Measurements from ENCODE around the gene ADAP2.

GRCh38 chr17:29667396-29667979 is 44.8 kb upstream of the CORO6 start:
- RRBS, result no CpG with 5 or more reads among the region's 7 CpGs

GRCh38 chr17:29752626-29753213 is 130.0 kb upstream of the CORO6 start:
- RRBS, result no CpG with 5 or more reads among the region's 4 CpGs

GRCh38 chr17:30184441-30185759 is 50.6 kb downstream of the SLC6A4 start:
- RRBS, result no CpG with 5 or more reads among the region's 16 CpGs

GRCh38 chr17:30222709-30223295 is 12.7 kb downstream of the SLC6A4 start:
- RRBS, result no CpG with 5 or more reads among the region's 14 CpGs

GRCh38 chr17:30238278-30238776 is 2.8 kb upstream of the SLC6A4 start:
- RRBS, result 42% methylated on average over 4 of the region's 20 CpGs

DNA sequence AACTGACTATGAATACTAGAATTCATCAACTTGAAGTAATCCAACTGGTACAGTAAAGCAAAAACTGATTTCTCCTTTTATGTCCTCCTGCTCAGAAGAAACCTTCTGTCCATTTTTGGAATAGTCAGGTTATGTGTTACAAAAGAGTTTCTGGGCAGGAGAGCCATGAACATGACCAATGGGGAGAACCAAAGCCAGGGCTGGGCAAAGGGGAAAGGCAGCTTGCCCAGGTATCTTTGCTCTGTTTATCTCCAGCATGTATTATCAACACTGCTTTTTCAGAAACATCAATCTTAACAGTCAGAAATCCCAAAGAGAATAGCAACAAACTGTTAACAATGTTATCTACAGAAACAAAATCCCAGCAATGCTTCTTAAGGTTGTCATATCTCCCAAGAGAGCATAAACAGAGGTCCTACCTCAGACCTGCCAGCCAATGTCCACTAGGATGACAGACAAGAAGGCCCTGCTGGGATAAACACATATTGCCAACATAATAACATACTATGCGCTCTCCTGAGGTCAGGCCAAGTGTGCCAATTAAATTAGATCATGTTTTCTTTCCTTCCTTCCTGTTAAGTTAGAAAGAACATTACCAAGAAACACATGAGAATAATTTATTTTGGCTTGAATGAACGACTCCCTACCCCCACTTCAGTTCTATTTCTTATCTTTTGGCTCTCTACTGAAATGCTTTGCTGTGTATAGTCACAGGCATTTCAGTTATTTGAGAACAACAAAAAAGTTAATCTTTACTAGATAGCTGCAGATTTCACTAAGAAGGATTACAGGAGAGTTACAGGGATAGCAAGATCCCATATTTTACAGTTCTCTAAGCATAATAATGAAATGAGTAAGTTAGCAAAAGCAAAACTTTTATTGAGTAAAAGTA is 27.9 kb downstream of the BLMH start:
- RRBS, result no CpG with 5 or more reads among the region's 2 CpGs

DNA sequence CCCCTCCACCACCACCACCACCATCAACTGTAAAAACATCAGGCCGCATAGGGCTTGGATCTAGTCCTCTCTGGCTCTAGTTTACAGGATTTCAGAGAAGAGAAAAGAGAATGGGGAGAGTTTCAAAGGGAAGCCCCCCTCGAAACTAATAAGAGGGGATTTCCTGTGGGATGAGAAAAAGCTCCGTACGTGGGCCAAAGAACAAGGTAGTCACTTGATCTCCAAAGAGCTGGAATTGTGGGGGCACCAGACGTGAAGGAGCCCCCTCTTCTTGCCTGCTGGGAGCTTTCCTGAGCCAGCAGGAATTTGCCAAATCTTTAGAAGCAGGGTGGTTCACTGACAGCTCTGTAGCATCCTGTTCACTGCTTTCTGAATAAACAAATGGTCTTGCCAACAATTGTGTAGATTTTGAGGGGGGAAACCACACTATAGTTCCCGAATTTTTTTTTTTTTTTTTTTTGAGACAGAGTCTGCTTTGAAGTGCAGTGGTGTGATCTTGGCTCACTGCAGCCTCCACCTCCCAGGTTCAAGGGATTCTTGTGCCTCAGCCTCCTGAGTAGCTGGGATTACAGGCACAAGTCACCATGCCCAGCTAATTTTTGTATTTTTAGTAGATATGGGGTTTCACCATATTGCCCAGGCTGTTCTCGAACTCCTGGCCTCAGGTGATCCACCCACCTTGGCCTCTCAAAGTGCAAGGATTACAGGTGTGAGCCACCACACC is 7.1 kb upstream of the TMIGD1 start:
- RRBS, result no CpG with 5 or more reads among the region's 7 CpGs

- RRBS, result no CpG with 5 or more reads among the region's 5 CpGs
These were observed 11.8 kb upstream of the TMIGD1 start for GRCh38 chr17:30345487-30346190.

GRCh38 chr17:30379237-30379997 is 690 bp downstream of the CPD start:
- RRBS, result 2% methylated on average over 44 of the region's 76 CpGs

GRCh38 chr17:30420580-30421279 is 42.0 kb downstream of the CPD start:
- RRBS, result no CpG with 5 or more reads among the region's 2 CpGs

DNA sequence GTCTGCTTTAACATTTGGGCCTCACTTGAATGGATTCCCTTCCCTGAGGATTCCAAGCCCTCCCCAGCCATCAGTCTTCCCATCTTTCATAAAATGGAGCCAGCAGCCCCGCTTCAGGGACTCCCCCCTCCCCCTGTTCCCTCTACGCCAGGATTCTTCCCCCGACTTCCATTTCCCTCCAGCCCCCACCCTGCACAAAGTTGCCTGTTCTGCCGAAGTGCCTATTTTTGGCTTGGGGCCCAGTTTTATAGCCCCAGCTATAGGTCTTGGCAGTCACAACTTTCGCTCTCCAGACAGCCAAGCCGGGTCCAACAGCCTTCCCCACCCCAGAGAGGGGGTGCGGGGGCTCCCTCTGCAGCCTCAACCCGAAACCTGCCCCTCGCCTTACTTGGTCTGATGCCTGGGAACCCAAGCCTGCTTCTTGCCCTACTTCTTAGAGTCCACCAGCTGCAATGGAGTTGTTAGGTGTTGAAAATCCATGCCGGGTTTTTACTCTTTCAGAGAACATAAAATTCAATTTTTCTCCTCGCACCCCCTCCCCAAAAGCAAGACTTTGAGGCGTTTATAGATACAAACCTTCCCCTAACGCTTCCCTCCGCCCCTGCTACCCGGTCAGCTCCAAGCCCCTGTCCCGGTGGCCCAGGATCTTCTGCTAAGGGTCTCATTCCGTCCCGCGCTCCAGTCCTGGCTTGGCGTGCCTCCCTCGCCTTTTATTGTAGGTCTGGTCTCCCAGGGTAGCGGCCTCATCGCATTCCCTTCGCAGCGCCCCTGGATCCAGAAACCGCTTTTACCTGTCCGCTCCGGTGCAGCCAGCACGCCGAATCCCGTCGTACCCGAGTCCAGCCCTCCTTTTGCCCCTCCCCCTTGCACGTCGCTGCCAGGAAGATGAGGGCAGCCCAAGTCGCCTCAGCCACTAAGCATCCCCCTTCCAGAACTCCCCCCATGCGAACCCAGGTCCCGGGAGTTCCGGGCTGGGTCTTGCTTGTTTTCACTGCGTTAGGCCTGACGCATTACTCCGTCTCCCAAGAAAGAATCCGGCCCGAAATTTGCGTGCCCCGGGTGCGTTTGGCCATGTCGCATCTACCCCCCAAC is 116.6 kb downstream of the CRLF3 start:
- RRBS, result under 1% methylated on average over 2 of the region's 48 CpGs

DNA sequence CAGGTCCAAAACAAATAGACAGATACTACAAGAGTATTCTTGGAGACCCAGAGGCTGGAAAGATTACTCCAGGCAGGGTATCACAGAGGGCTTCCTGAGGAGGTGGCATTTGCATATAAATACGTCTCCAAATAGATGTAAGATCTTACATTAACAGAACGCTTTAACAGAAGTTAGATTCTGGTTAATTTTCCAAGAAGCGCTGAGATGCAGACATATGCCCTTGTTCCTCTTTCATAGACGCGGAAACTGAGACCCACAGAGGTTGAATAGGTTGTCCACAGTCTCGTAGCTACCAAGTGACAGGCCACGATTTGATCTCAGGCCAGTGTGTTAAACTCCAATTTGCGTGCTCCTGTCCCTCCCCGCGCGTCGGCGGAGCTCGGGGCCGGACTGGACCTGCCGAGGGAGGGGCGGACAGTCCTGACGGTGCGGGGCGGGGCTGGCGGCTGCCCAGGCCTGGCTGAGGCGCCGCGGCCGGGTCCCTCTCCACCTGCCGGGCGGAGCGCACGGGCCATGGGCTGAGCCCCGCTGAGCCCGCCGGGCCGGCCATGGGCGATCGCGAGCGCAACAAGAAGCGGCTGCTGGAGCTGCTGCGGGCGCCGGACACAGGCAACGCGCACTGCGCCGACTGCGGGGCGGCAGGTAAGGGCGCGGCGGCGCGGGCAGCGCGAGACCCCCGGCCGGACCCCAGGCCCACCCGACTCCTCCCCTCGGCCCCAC is at the start of gene ADAP2:
TSS of gene ADAP2 (plus strand) at position 482 of the 723 bp plus-strand sequence.
- RRBS, result 1% methylated on average over 40 of the region's 58 CpGs

DNA sequence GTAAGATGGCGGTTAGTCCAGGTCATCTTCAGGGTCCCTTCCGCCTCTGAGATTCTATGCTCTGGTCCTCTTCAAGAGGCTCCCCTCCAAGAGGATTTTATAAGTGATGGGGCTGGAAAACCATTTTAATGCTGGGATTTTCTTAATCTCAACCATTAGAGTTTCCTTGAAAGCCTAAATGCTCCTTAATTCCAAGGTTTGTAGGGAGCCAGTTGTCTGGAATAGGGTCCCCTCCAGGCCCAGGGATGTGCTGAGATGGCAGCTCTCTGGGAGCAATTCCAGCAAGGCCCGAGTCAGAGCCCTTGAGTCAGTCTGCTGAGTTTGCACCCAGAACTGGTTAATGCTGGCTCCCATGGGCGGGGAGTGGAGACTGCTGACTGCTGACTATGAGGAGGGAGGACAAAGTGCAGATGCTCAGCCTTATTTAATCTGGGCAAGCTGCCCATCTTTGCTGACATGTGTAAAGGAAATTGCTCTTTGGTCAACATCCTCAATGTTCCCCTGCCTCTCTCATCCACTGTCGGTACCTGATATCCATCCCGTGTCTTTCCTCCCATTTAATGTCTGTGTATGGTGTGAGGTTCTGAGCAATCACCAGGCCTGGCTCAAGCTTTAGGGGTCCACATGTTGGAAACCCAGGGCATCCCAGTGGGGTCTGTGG is 20.2 kb upstream of the RNF135 start:
- RRBS, result no CpG with 5 or more reads among the region's 6 CpGs

GRCh38 chr17:31121522-31122287 is 26.9 kb downstream of the NF1 start:
- RRBS, result no CpG with 5 or more reads among the region's 3 CpGs

- RRBS, result no CpG with 5 or more reads among the region's 3 CpGs
These were observed 40.0 kb downstream of the OMG start for GRCh38 chr17:31256944-31257446.

- RRBS, result no CpG with 5 or more reads among the region's 2 CpGs
These were observed 23.6 kb downstream of the OMG start for GRCh38 chr17:31273362-31273989.

DNA sequence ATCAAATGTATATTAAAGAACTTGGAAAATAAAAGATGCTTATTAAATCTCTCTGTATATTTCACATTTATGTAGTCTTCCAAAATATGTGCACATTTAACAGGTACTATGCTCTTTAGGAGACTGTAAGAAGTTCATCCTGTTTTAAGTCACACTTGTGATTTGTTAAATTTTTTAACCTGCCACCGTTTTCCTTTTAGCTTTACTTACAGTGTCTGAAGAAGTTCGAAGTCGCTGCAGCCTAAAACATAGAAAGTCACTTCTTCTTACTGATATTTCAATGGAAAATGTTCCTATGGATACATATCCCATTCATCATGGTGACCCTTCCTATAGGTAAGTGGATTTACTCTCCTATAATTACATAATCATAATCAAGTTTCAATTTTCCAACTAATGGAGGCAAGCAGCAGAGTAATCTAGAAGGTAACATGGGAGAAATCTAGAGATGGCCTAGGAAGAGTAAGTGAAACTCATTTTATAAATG is 28.6 kb upstream of the EVI2A start:
- RRBS, result no CpG with 5 or more reads among the region's 3 CpGs

- RRBS, result 60% methylated on average over 17 of the region's 25 CpGs
These were observed 745 bp downstream of the RAB11FIP4 start for GRCh38 chr17:31392196-31392643.

DNA sequence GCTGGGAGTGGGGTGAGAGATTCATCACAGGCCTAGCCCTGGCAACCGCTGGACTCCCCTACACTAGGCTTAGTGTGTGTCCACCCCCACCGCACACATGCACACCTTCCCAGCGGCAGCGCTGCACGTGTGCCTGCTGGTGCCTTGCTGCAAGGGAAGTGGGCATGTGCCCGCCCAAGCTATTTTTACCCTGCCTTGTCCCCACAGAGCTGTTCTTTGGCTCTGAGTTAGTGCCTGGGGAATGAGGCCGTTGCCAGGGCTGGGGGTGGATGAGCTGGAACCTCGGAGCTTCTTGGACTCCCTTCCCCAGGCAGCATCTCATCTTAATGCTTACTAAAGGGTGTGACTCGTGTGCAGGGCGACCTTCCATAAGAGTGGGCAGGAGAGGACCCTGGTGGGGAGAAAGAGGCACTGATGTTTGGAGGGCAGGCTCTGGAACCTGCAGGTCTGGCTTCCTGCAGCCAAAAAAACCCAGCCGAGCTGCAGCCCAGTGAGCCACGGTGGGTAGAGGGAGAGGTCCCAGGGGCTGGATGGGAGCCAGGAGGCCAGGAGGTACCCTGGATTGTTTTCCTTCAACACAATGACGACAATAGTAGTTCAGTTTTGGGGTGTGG is 118.9 kb downstream of the RAB11FIP4 start:
- RRBS, result no CpG with 5 or more reads among the region's 13 CpGs

GRCh38 chr17:31560732-31561177 is 169.3 kb downstream of the RAB11FIP4 start:
- RRBS, result no CpG with 5 or more reads among the region's 7 CpGs

Data from Ishikawa (cell line).